Measurements from ENCODE around the genes TMCC3 and HAL.

- PRO-cap, 3 experiments = no peak in any of the 3 experiments
- RAMPAGE, long total RNA = no peak
- RRBS, 2 experiments = no CpG with 5 or more reads among the region's 5 CpGs
Observed at GRCh38 chr12:93541440-93542252, 30.8 kb upstream of the SOCS2 start.

- PRO-cap, 3 experiments = no peak in any of the 3 experiments
- RAMPAGE, long total RNA = no peak
- RRBS, 2 experiments = no CpG with 5 or more reads among the region's 4 CpGs
Observed at GRCh38 chr12:93563598-93564155, 8.8 kb upstream of the SOCS2 start.

GRCh38 chr12:93570114-93570696 is 2.3 kb upstream of the SOCS2 start:
- PRO-cap, 3 experiments = peak in 3 of 3 experiments; most common plus-strand start chr12:93570343 (in 3); most common minus-strand start chr12:93570253 (in 1)
- RAMPAGE, long total RNA = no peak
- RRBS, 2 experiments = 3 to 4% methylated on average over 29 to 30 of the region's 56 CpGs

GRCh38 chr12:93662920-93663829 is 14.0 kb upstream of the CRADD start:
- PRO-cap, 3 experiments = peak in 2 of 3 experiments; most common minus-strand start chr12:93663103 (in 1)
- RAMPAGE, long total RNA = no peak
- RRBS, 2 experiments = no CpG with 5 or more reads among the region's 5 CpGs

DNA sequence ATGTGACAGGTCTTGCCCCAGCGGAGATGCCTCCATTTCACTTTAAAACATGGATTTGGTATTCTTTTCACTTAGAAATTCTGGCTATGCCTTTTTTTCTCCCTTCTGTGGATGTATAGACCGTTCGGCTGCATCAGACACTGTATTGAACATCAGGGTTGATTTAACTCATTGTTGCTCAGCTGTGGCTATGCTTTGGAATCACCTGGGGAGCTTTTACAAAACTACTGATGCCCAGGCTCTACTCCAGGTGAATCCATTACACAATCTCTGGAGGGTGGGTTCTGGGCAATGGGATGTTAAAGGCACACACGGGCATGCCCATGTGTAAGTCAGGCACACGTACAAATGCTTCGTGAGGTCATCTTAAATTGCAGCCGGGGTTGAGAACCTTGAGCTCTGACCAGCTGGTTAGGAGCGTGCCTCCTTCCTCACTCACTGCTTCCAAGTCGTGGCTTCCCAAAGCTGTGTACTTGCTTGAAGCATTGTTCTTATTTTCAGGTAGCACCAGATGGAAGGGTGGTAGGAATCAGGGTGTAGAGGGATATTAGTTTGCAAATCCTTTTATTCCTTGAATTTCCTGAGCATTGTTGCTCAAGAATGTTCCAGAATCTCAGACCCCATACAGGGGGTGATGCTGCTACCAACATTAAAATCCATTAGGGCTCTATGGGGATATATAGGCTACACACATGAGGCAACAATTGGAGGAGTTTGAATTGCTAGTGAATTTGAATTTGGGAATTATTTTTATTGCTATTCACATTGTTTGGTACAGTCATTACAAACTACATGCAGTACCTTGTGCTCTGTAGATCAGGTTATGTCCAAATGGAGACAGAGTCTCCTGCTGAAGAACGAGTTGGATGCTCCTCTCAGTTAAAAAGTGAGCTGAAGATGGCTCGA is 10.3 kb downstream of the CRADD start:
- PRO-cap, 3 experiments = no peak in any of the 3 experiments
- RAMPAGE, long total RNA = no peak
- RRBS, 2 experiments = no CpG with 5 or more reads among the region's 11 CpGs

DNA sequence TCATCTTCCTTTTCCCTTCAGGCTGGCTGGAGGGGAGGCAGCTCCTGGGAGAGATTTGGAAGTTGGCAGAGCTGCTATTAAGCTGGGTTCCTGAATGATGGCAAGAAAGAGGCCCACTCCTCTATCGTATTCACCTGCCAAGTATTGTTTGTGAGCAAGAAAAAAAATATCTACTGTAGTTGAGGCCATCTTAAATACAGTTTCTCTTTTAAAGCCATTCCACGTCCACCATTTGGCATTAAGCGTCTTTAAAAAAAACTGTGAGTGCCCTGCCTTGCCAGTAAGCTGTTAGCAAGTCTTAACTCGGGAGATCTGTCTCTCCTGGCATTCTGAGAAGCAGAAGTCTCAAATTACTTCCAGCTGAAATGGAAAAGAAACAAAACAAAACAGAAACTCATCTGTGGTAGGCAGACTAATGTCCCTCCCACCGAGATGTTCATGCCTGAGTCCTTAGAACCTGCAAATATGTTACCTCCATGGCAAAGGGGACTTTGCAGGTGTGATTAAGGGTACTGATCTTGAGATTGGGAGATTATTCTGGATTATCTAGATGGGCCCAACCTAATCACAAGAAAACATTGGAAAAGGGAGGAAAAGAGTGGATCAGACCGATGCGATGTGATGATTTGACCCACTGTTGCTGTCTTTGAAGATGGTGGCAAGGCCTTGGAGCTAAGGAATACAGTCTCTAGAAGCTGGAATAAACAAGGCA is 126.3 kb downstream of the CRADD start:
- PRO-cap, 3 experiments = no peak in any of the 3 experiments
- RAMPAGE, long total RNA = no peak
- RRBS, 2 experiments = no CpG with 5 or more reads among the region's 7 CpGs

- PRO-cap, 3 experiments = no peak in any of the 3 experiments
- RAMPAGE, long total RNA = no peak
- RRBS, 2 experiments = no CpG with 5 or more reads among the region's 6 CpGs
Observed at GRCh38 chr12:93918178-93918651, 230.2 kb upstream of the PLXNC1 start.

DNA sequence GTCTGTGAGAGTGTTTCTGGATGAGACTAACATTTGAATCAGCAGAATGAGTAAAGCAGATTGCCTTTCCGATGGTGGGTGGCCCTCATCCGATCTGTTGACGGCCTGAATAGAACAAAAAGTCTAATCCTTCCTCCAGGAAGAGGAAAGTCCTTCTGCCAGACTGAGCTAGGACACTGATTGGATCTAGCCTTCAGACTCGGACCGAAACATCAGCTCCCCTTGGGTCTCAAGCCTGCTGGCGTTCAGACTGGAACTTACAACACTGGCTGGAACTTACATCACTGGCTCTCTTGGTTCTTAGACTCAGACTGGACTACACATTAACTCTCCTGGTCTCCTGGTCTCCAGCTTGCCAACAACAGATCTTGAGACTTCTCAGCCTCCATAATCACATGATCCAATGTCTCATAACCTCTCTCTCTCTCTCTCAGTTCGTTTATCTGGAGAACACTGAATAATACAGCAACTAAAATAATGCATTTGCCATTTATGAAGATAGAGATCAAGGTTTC is 193.5 kb upstream of the PLXNC1 start:
- PRO-cap, 3 experiments = peak in 1 of 3 experiments; most common minus-strand start position 96 of the sequence (in 1)
- RAMPAGE, long total RNA = no peak
- RRBS, 2 experiments = no CpG with 5 or more reads among the region's 7 CpGs

DNA sequence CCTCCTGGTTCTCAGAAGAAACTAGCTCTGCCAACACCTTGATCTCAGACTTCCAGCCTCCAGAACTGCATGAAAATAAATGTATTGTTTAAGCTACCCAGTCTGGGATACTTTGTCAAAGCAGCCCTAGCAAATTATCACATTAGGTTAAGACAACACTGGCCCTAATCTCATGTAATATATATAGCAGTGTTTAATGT is 18.9 kb downstream of the TMCC3 start:
- PRO-cap, 3 experiments = no peak in any of the 3 experiments
- RAMPAGE, long total RNA = no peak

DNA sequence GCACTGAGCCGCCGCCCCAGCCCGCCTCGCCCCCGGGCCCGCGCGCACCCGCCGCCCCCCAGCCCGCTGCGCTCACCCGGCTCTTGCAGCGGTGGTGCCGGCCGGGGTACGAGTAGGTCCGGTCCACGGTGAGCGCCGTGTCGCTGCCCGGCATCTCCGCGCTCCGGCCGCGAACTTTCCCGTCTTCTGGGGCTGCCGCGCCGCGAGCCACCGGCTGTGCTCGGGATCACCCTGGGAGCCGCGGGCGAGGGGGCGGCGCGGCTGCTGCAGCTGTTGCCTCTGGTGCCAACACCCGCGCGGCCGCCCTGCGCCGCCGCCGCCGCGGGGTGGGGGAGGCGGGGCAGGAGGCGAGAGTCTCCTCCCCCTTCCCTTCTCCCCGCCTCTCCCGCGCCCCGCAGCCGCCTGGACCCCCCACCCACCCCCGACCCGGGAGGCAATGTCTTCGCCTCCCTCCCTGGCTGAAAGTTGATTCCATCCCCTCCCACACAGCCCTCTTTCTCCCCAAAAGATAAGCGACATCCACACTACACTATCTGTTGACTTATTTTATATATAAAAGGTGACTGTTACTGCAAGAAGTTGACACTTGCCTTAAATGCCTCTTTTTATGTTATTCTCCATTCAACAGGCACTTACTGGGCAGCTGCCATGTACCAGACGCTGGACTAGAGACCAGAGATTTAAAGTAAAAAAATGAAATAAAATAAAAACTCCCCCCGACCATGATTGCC is at the start of gene TMCC3:
Gene TMCC3, minus strand, starts transcription at position 281 of the 731 bp plus-strand sequence.
- PRO-cap, 3 experiments = peak in 3 of 3 experiments; most common plus-strand start position 88 of the sequence (in 1); most common minus-strand start position 188 of the sequence (in 2)
- RAMPAGE, long total RNA = no peak
- RRBS, 2 experiments = 2 to 3% methylated on average over 22 of the region's 64 CpGs

GRCh38 chr12:94673653-94674141 is 23.3 kb upstream of the TMCC3 start:
- PRO-cap, 3 experiments = no peak in any of the 3 experiments
- RAMPAGE, long total RNA = no peak
- RRBS, 2 experiments = no CpG with 5 or more reads among the region's 5 CpGs

- PRO-cap, 3 experiments = peak in 1 of 3 experiments; most common plus-strand start chr12:95218281 (in 1); most common minus-strand start chr12:95218112 (in 1)
- RAMPAGE, long total RNA = no peak
- RRBS, 2 experiments = 2% methylated on average over 10 to 12 of the region's 37 CpGs
Observed at GRCh38 chr12:95217987-95218619, 496 bp downstream of the VEZT start.

GRCh38 chr12:95218620-95219235 is 1.1 kb downstream of the VEZT start:
- PRO-cap, 3 experiments = no peak in any of the 3 experiments
- RAMPAGE, long total RNA = no peak
- RRBS, 2 experiments = no CpG with 5 or more reads among the region's 13 CpGs

DNA sequence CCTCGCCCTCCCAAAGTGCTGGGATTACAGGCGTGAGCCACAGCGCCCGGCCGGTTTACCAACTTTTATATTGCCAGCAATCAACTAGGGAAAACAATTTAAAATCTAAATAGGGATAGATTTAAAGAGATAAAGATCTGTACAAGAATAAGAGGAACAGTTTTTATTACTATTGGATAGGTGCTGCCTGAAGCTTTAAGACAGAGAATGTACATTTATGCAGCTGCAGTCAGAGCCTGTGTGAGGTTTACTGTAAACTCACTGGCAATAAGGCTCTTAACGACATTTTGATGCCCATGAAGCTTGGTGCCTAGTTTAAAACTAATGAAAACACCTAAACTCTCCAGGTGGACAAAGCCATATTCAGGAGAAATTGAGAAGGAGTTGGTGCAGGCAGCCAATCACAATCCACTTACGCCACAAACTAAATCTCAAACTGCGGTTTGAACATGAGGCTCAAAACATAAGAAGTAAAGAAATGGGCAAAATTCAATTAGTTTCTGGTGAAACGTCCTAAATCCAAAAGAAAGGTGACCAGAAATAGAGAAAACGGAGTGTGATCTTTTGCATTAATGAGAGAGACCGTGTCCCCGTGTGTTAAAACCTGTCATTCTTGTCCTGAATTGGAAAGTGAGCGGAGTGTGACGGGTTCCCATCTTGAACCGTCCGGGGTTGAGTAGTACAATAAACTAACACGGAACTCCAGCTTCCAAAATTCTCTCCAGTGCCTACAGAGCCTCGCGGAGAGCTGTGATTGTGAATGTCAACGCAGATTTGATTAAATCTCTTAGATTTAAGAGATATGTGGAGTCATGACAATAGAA is 835 bp upstream of the METAP2 start:
- PRO-cap, 3 experiments = peak in 3 of 3 experiments; most common plus-strand start position 712 of the sequence (in 3); most common minus-strand start position 665 of the sequence (in 1)
- RAMPAGE, long total RNA = no peak
- RRBS, 2 experiments = no CpG with 5 or more reads among the region's 20 CpGs

GRCh38 chr12:95623407-95623965 is 72.2 kb upstream of the USP44 start:
- PRO-cap, 3 experiments = no peak in any of the 3 experiments
- RAMPAGE, long total RNA = no peak
- RRBS, 2 experiments = no CpG with 5 or more reads among the region's 8 CpGs

DNA sequence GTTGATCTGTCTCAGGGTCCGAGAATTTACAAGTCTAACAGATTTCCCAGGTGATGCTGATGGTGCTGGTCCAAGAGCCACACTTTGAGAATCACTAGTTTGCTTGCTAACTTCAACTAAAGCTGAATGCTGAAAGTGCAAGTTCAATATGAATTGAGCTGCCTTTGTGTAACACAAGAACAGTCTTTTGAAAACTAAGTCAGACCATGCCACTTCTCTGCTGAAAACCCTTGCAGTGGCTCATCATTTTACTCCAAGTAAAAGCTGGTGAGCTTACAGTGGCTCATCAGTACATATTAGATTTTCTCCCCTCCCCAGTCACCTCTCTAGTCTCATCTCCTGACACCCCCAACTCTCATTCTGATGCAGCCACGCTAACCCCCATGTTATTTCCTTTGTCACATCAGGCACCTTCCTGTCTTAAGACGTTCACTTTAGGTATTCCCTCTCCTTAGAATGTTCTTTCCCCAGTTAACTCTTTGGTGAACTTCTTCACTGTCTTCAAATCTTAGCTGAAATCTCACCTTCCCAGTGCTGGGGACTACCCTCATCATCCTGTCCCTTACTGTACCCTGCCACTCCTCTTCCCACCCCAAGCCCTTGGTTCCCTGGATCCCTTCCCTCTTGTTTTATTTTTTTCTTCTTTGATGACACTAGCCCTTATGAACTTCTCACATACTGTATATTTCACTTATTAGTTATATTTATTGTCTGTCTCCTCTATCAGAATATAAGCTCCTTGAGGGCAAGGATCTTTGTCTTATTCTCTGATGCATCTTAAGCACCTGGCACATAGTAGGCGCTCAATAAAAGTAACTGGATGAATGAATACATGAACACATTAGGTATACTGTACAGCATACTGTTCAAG is 83.4 kb downstream of the NTN4 start:
- PRO-cap, 3 experiments = no peak in any of the 3 experiments
- RAMPAGE, long total RNA = no peak
- RRBS, 2 experiments = no CpG with 5 or more reads among the region's 4 CpGs

GRCh38 chr12:95805731-95806633 is 15.4 kb upstream of the NTN4 start:
- PRO-cap, 3 experiments = no peak in any of the 3 experiments
- RAMPAGE, long total RNA = no peak
- RRBS, 2 experiments = no CpG with 5 or more reads among the region's 6 CpGs

DNA sequence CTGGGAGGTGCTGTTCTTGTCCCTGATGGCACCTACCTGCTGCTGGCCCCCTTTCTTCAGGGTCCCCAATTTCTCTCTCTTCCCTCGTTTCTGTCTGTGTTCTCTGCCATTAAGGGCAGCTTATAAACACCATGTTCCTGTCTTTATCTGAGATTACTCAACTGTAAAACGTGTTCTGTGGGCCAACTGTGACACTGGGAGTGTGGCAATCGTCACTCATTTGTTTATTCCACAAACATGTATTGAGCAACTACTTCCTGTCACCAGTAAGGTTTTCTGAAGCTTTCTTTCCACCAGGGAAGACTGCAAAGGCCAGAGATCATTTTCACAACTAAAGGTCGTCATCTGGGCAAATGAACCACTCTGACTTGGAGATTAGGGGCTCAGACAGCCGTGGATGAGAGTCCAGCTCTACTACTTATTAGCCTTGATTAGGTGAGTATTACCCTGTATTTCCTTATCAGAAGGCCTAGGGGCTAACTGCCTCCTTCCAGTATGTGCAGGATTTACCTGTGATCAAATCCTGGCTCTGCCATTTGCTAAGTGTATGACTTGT is at the start of gene HAL:
Gene HAL, minus strand, starts transcription at position 149 of the 556 bp plus-strand sequence.
- PRO-cap, 3 experiments = no peak in any of the 3 experiments
- RAMPAGE, long total RNA = no peak
- RRBS, 2 experiments = no CpG with 5 or more reads among the region's 5 CpGs

- PRO-cap, 3 experiments = peak in 1 of 3 experiments; most common plus-strand start chr12:96220023 (in 1)
- RAMPAGE, long total RNA = no peak
- RRBS, 2 experiments = no CpG with 5 or more reads among the region's 18 CpGs
Observed at GRCh38 chr12:96219552-96220252, 25.5 kb downstream of the ELK3 start.

- PRO-cap, 3 experiments = no peak in any of the 3 experiments
- RAMPAGE, long total RNA = no peak
- RRBS, 2 experiments = no CpG with 5 or more reads among the region's 3 CpGs
Observed at GRCh38 chr12:96268896-96269868, 75.0 kb downstream of the ELK3 start.

All from skeletal muscle tissue (tissue), 7 donors.